PFSK-1 (cell line): ENCODE measurements around a stretch of chr17.

DNA sequence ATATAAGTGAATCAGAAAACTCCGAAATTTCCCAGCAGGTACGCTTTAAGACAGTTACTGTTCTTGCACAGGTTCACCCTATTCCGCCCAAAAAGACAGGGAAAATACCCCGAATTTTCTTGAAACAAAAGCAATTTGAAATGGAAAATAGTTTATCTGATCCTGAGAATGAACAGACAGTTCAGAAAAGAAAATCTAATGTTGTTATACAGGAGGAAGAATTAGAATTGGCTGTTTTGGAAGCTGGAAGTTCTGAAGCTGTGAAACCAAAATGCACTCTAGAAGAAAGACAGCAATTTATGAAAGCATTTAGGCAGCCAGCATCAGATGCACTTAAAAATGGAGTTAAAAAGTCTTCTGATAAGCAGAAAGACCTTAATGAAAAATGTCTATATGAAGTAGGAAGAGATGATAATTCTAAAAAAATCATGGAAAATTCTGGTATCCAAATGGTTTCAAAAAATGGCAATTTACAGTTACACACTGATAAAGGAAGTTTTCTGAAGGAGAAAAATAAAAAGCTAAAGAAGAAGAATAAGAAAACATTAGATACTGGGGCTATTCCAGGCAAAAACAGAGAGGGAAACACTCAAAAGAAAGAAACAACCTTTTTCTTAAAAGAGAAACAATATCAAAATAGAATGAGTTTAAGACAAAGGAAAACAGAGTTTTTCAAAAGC, 3.4 kb downstream of the ATAD5 start:
- RRBS, result no CpG with 5 or more reads among the region's 4 CpGs

- RRBS, result 77% methylated on average over 19 of the region's 76 CpGs
Observed at GRCh38 chr17:30922187-30923219, 758 bp downstream of the ADAP2 start.

- RRBS, result no CpG with 5 or more reads among the region's 3 CpGs
Observed at GRCh38 chr17:31229587-31230051, 67.4 kb downstream of the OMG start.

DNA sequence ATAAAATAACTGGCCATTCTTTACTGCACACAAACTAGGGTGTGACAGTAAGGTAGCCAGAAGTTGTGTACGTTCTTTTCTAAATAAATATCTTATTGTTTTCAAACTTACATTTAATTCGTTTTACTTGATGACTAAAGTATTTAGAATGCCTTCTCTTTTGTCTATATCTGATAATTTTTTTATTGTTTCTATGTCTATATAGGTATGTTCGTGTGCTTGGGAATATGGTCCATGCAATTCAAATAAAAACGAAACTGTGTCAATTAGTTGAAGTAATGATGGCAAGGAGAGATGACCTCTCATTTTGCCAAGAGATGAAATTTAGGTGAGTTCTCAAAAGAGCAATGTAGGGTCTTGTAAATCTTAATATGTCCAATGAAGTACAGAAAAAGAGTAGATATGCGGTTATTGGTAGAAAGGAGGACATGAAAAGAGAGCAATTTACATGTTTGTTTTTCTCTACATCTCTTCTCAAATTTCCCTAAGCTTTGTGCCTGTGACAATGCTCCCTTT, 66.9 kb downstream of the OMG start:
- RRBS, result no CpG with 5 or more reads among the region's 5 CpGs

DNA sequence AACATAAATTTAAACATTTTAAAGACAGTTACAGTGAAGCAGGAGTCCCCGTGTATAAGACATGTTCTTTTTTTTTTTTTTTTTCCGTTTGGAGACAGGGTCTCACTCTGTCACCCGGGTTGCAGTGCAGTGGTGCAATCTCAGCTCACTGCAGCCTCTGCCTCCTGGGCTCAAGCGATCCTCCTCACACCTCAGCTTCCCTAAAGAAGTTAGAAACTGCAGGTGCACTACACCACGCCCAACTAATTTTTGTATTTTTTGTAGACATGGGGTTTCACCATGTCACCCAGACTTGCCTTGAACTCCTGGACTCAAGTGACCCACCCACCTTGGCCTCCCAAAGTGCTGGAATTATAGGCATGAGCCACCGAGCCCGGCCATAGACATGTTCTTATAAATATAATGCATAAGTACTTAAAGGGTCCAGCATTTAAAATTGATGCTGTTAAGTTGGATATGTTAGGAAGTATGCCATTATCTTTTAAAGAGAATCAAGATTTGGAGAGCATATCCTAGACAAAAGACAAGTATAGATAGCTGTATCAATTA, 2.9 kb downstream of the EVI2B start:
- RRBS, result no CpG with 5 or more reads among the region's 7 CpGs

DNA sequence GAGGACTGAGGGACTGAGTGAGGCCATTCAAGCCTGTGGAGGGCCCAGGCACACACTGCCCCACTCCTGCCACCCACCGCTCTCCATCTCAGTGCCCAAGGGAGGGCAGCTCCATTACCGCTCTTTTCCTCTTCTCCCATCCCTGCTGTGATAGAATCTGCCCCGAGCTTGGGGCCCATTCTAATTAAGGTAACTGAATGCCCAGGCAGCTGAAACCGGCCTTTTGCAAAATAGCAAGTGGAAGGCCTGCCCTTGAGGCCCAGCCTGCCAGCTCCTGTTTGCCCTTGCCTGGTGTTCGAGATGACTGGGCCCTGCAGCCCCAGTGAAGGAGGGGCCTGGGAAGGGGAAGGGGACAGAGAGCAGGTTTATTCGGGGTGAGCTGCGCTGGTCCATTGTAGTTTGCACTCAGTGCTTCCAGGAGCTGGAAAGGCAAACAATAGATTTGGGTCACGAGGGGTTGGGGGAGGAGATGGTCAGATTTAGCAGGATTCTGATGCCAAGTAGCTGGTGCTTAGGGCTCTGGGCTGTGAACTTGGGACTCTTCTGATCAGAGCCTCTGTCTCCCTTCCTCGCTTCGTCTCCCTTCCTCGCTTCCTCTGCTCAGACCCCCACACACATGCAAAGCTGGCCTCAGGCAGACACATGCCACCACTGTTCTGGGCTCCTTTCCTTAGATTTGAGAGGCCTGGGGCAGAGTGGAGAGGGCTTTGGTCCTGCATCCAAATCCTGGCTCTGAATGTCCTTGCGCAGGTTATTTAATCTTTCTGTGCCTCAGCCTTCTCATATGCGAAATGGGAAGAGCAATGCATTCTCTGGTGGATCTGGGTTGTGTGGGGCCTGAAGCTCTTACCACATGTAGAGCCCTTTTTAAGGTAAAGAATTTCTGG, 76.4 kb downstream of the RAB11FIP4 start:
- RRBS, result no CpG with 5 or more reads among the region's 13 CpGs

GRCh38 chr17:31487589-31488539, 96.4 kb downstream of the RAB11FIP4 start:
- RRBS, result 2% methylated on average over 44 of the region's 122 CpGs

GRCh38 chr17:31510977-31511645, 119.6 kb downstream of the RAB11FIP4 start:
- RRBS, result no CpG with 5 or more reads among the region's 10 CpGs

- RRBS, result no CpG with 5 or more reads among the region's 29 CpGs
Observed at GRCh38 chr17:31524264-31525347, 133.1 kb downstream of the RAB11FIP4 start.

- RRBS, result 97% methylated on average over 44 of the region's 111 CpGs
Observed at GRCh38 chr17:31559460-31560568, 168.3 kb downstream of the RAB11FIP4 start.

- RRBS, result no CpG with 5 or more reads among the region's 6 CpGs
Observed at GRCh38 chr17:31738356-31738945, 120.6 kb downstream of the COPRS start.

DNA sequence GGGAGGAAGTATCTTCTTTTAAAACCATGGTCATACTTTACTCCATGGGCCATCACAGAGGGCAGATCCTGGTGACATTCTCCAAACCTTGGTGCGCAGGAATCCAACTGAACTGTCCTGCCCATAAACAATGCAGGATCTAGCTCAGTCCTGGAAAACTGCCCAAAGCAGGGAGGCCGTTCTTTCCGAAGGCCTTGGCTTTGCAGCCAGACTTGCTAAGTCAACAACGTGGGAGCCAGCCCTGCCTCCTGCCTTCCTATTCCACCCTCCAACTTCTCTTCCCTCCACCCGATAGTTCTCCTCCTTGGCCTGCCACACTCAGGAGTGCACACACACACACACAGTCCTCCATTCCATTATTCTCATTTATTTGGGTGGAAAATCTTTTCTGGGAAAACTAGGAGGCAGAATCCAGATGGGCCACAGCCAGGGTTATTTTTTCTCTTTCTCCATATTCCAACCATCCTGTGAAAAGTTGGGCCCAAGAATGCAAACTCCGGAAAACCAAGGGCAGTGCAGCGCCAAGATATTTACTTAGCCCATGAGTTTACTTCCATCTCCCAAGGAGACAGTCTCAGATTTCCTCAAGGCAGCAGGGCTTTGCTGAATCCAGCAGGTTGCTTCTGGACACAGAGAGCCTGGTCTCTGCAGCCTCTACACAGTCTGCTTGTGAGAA, 15.9 kb downstream of the COPRS start:
- RRBS, result no CpG with 5 or more reads among the region's 7 CpGs

DNA sequence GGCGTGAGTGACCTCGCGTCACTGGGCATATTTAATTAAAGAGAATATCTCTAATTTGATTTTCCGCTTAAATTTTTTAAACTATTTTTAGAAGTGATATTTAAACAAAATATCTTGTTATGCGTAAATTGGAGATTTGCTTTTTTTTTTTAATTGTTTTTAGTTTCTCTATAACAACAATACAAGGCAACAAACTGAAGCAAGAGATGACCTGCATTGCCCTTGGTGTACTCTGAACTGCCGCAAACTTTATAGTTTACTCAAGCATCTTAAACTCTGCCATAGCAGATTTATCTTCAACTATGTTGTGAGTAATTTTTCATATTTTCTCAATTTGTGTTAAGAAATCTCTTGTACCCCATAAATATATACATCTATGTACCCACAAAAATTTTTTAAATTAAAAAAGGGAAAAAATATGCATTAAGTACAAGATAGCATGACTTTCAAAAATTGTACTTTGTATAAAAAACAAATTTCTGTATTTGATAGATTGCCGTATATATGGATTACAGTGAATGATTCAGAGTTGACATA, 13.4 kb upstream of the LRRC37B start:
- RRBS, result no CpG with 5 or more reads among the region's 7 CpGs

DNA sequence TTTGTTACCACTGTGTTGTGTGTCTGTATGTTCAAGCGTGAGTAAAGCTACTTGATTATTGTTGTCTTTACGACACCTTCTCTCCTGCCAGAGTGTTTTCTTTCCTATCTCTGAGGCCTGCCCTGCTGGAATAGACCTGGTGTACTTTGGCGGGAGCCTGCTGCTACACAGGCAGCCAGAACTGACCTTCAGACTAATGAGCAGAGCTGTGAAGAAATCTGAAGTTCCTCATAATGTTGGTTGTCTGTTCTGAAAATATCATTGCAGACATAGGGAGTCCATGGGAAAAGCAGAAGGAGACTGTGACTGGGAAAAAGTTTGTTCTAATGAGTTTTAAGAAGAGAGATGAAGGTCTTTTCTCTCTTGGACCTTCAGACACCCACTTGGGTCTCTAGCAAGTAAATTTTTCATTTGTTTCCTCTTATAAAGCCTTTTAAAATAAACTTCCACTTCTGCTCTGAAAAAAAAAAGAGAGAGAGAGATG, 9.9 kb downstream of the RHOT1 start:
- RRBS, result no CpG with 5 or more reads among the region's 3 CpGs

GRCh38 chr17:32275052-32275626, 9.5 kb downstream of the RHBDL3 start:
- RRBS, result no CpG with 5 or more reads among the region's 15 CpGs

- RRBS, result no CpG with 5 or more reads among the region's 6 CpGs
Observed at GRCh38 chr17:32298833-32299165, 33.2 kb downstream of the RHBDL3 start.

GRCh38 chr17:32350287-32351180, 577 bp downstream of the ZNF207 start:
- RRBS, result under 1% methylated on average over 6 of the region's 39 CpGs

DNA sequence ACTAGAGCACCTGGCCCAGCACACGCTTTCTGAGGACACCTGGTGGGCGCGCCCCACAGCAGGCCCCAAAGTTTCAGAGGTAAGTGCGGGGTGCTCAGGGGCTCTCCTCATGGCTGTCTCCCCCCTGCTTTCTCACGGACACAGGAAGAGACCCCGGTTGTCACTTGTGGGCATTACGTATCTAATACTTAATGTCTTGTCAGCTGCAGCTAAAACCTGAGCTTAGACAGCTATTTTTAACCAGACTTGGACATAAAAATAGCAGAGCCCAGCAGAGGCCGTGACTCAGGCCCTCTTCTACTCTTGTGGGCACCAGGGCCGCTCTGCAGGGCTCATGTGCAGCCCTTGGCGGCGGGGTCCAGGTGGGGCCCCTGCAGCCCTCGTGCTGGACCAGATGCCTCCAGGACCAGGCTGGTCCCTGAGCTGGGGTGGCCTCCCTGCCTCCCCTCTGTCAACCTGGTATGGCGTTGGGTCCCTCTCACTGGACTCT, 9.5 kb downstream of the CDK5R1 start:
- RRBS, result no CpG with 5 or more reads among the region's 13 CpGs

GRCh38 chr17:32511086-32511815, 24.5 kb downstream of the CDK5R1 start:
- RRBS, result no CpG with 5 or more reads among the region's 8 CpGs